Measurements from ENCODE around the genes HMX1 and USP17L10.

- PRO-cap = no peak
- RRBS = no CpG with 5 or more reads among the region's 6 CpGs
These were observed 8.8 kb downstream of the TRMT44 start for GRCh38 chr4:8449353-8449791.

DNA sequence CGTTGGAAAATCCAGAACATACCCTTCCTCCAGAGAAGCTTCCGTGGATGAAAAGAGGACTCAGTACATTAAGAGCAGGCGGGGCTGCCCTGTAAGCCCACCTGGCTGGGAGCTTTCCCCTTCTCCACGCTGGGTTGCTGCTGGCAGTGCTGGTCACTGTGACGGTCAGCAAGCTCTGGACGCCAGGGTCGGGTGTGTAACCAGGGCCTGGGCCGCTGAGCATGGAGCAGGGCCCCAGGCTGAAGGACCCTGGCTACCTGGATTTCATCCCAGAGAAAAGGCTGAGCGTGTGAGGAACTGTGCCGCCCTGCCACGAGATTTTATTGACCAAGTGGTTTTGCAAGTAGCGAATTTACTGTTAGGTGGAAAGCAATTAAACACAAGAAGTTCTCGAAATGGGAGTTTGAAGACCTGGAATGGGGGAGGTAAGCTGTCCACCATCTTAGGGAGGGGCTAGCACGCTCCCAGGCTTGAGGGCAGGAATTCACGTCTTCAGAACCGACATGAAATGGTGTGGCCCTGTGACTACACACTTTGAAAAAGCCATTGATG lies 27.4 kb downstream of the TRMT44 start:
- PRO-cap = no peak
- RRBS = no CpG with 5 or more reads among the region's 16 CpGs

DNA sequence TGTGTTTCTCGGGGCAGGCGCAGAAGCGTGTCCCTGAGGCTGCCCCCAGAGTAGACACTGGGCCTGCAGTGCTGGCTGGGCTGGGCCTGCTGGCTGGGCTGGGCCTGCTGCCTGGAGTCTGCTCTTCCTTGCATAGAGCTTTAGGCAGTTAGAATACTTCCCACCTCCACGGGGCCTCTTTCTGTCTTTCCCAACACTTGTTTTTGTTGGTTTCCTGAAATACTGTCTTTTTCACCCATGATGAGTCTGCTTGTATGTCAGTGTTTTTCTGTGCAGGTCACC lies 32.1 kb downstream of the TRMT44 start:
- PRO-cap = no peak
- RRBS = no CpG with 5 or more reads among the region's 4 CpGs

- PRO-cap = no peak
- RRBS = no CpG with 5 or more reads among the region's 9 CpGs
These were observed 18.6 kb downstream of the CPZ start for GRCh38 chr4:8610954-8611773.

GRCh38 chr4:8871713-8872399 lies at the start of gene HMX1:
Gene HMX1 (minus strand): TSS chr4:8871839.
- PRO-cap = no peak
- RRBS = 22% methylated on average over 45 of the region's 84 CpGs

GRCh38 chr4:9123756-9124000 lies 46.5 kb upstream of the FAM90A26 start:
- PRO-cap = no peak
- RRBS = no CpG with 5 or more reads among the region's 4 CpGs

DNA sequence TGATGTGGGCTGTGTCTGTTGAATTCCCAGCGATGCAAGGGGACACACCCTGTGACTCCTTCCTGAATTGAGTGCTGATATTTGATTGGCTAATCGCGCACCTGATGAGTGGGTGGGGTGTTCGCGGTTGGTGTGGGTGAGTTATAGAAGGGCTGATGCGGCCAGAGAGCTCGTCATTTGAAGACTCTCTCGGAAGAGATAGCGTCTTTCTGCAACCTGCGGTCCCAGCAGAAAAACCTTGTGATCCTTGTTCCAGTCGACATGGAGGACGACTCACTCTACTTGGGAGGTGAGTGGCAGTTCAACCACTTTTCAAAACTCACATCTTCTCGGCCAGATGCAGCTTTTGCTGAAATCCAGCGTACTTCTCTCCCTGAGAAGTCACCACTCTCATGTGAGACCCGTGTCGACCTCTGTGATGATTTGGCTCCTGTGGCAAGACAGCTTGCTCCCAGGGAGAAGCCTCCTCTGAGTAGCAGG lies at the start of gene USP17L10:
Gene USP17L10 (plus strand): TSS at position 262 of the 480 bp plus-strand sequence.
- PRO-cap = no peak
- RRBS = no CpG with 5 or more reads among the region's 16 CpGs

GRCh38 chr4:9381159-9381500 lies 18.2 kb downstream of the USP17L30 start:
- PRO-cap = unidirectional peak, minus-strand start at chr4:9381348
- RRBS = 78% methylated on average over 1 of the region's 23 CpGs

DNA sequence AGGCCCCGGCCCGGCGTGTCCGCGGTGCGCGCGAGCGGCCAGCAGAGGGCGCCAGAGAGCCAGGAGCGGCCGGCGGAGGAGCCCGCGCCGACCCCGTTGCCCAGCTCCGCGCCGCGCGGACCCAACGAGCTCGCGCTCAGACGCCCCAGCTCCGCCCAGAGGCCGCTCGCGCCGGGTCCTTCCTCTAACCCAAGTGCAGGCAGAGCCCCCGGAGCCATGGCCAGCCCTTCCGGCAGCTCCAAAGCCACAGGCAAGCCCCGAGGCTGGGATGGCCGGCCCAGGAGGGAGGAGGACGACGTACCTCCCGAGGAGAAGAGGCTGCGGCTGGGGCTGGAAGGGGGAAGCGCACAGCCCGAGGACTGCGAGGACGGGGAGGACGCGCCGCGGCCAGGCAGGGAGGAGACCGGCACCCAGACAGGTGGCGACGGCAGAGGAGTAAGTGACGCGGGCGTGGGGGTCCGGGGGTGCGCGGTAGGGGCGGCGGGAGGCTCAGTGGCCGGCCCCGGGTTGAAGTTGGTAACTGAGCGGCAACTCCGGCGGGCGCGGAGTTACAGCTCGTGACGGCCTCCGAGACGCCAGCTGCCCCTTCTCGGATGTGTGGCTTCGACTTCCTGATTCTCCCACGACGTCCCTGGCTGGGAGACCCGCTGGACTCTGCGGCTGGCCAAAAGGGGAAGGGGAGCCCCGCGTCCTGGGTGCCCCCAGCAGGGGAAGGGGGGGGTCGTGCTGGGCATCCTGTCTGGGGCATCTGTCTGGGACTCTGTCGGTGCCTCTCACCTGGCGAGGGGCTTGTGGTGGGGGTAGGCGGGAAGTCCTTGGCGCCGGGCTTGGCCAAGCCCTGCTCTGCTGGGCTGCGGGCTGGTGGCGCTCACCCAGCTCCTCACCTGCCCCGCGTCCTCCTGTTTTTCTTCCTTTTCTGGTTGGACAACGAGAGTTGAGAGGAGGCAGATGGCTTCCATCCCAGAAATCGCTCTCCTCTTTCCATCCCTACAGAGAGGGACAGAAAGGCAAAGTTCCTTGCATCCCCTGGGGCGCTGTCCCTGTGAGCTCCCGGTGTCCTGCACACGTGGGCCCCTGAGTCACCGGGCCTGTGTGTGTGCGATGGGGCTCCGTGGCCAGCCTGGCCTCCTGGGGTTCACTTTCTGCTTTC lies 88.4 kb downstream of the DEFB131A start:
- PRO-cap = unidirectional peak, plus-strand start at position 103 of the sequence; unidirectional peak, plus-strand start at position 139 of the sequence; unidirectional peak, plus-strand start at position 260 of the sequence; unidirectional peak, minus-strand start at position 599 of the sequence
- RRBS = 3% methylated on average over 14 of the region's 95 CpGs

DNA sequence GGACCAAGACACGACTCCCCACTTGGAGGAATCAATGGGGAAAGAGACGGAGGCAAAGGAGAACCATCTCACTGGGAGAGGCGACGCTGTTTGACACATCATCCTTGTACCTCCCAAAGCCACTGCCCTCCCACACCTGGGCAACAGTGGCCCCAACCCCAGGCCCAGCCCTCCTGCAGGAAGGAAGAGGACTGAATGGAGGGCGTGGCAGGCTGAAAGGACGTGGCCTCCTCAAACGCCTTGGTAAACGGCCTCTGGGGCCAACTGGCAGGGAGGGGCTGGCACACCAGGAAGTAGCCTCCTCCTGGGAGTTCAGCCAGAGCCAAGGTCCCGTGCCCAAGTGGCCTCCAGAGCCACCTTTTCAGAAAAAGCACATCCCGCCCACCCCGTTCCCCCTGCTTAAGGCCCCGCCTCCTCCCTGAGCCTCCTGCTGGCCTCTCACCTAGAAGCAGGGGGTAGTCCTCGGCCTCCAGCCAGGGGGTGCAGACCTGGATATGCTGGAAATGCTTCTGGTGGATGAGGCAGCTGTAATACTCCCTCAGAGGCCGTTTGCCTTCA lies 74.2 kb upstream of the DRD5 start:
- PRO-cap = no peak
- RRBS = no CpG with 5 or more reads among the region's 14 CpGs

- PRO-cap = no peak
- RRBS = no CpG with 5 or more reads among the region's 4 CpGs
These were observed 98.5 kb downstream of the DRD5 start for GRCh38 chr4:9879967-9880393.

DNA sequence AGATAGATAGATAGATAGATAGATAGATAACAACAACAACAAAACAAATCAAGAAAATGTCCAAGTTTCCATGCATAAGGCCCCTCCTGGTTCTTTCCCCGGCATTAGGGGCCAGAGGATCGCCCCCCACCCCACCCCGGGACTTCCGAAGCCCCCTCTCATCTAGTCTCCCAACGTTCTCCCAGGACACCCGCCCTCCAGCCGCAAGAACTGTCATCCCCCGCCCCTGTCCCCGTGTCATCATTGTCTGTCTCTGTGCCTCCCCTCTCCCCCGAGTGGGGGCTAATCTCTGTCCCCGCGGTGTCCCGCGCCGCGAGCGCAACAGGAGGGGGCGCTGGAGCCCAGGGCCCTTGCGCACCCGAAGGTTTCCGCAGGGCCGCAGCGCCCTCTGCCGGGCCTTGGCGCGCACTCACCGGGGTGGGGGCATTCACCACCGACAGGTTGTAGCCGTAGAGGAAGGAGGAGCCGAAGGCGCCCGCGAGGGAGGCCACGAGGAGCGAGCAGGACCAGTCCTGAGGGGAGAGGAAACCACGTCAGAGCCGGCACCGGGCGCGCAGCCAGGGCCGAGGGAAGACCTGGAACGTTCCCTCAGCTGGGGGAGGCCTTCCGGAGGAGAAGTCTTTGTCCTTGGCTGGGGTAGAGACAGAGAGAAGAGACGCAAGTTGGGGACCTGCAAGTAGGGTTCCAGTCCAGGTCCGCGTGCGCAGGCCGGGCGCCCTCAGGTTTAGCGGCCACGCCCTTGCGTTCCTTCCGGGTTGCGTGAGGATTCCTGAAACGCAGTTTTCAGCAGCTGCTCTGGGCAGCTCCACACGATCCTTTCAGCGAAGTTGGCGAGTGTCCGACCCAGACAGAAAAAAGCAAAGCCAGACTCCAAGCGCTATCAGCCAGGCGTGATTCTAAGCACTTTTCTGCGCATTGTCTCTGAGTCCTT lies 2.5 kb downstream of the SLC2A9 start:
- PRO-cap = bidirectional peak, plus-strand start at position 509 of the sequence, minus-strand start at position 726 of the sequence
- RRBS = 5% methylated on average over 17 of the region's 62 CpGs

GRCh38 chr4:10096071-10097057 lies 20.2 kb downstream of the WDR1 start:
- PRO-cap = no peak
- RRBS = no CpG with 5 or more reads among the region's 17 CpGs

GRCh38 chr4:10105711-10106144 lies 10.9 kb downstream of the WDR1 start:
- PRO-cap = no peak
- RRBS = no CpG with 5 or more reads among the region's 5 CpGs

GRCh38 chr4:10123250-10124029 lies 6.8 kb upstream of the WDR1 start:
- PRO-cap = no peak
- RRBS = no CpG with 5 or more reads among the region's 11 CpGs

DNA sequence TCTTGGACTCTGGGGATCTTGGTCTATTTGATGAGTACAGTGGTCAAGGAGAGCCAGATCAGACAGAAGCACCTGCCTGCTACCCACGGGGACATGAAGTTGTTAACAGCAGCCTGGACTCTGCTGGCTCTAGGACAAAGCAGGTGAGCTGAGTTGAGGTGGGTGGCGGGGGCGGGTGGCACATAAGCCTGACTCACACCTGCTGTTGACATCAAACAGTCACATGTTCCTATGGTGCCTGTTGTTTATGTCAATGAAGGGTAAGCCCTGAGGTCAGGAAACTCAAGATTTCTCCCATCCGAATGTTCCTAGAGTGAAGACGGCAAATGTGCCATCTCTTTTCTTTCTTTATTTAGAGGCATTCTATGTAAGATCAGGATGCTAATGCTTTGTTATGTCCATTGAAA lies 50.2 kb upstream of the CLNK start:
- PRO-cap = no peak
- RRBS = no CpG with 5 or more reads among the region's 5 CpGs

DNA sequence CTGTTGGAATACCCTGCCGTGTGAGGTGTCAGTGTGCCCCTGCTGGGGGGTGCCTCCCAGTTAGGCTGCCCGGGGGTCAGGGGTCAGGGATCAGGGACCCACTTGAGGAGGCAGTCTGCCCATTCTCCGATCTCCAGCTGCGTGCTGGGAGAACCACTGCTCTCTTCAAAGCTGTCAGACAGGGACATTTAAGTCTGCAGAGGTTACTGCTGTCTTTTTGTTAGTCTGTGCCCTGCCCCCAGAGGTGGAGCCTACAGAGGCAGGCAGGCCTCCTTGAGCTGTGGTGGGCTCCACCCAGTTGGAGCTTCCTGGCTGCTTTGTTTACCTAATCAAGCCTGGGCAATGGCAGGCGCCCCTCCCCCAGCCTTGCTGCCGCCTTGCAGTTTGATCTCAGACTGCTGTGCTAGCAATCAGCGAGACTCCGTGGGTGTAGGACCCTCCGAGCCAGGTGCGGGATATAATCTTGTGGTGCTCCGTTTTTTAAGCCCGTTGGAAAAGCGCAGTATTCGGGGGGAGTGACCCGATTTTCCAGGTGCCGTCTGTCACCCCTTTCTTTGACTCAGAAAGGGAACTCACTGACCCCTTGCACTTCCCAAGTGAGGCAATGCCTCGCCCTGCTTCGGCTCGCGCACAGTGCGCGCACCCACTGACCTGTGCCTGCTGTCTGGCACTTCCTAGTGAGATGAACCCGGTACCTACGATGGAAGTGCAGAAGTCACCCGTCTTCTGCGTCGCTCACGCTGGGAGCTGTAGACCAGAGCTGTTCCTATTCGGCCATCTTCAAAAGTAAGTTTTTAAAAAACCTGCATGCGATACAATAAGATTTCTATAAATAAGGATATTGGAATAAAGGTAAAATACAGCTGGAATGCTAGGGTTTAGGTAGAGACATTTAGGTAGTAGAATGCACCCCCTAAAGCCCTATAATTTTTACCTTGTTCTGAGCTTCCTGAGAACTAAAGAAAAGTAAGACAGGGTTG lies 362.2 kb downstream of the HS3ST1 start:
- PRO-cap = bidirectional peak, plus-strand start at position 680 of the sequence, minus-strand start at position 577 of the sequence
- RRBS = no CpG with 5 or more reads among the region's 30 CpGs

- PRO-cap = no peak
- RRBS = no CpG with 5 or more reads among the region's 4 CpGs
These were observed 355.0 kb downstream of the HS3ST1 start for GRCh38 chr4:11073688-11074113.

DNA sequence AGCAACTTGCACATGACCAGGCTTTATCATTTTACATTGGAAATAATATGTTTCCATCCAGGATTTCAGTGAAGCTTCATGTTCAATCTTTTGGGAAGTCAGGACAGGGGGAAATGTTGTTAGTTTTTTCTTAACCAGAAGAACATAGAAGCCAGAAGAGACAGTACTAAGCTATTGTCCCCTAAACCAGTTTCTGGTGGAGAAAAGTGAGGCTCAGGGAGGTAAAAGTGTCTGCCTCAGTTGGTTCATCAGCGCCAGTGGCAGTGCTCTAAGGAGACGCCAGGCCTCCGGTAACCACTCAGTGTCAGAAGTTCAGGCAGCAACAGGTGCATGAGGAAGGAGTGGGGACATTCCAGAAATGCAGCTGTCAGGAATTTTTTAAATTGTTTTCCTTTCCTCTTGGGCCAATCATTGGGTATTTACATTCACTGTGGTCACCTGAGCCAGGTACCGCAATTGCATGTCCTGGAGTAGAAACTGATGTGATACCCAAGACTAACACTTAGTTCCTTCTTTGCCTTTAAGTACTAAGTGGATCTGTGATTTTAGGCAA lies 40.1 kb upstream of the HS3ST1 start:
- PRO-cap = bidirectional peak, plus-strand start at position 473 of the sequence, minus-strand start at position 306 of the sequence
- RRBS = no CpG with 5 or more reads among the region's 4 CpGs

DNA sequence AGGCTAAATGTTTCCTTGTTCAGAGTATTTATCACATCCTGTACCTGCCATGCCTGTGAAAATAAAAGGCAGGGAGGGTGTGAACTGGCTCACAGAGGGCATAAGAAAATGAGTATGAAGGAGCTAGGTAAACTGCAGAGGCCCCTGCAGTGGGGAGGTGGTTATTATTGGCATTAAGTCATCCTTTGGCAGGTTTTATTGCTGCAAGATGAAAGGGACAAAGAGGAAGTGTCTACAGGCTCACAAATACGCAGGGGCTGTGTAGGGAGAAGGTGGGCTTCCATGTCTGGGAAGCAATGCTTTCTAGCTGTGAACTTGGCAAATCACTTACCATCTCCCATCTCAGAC lies 76.9 kb upstream of the HS3ST1 start:
- PRO-cap = no peak
- RRBS = no CpG with 5 or more reads among the region's 1 CpG

Measured in Caco-2 (cell line).